Caco-2 (cell line): Measurements from ENCODE around the gene FOLR3.

- PRO-cap: no peak
- RRBS: 96% methylated on average over 3 of the region's 14 CpGs
Observed at GRCh38 chr11:70902056-70902617, 350.2 kb downstream of the SHANK2 start.

DNA sequence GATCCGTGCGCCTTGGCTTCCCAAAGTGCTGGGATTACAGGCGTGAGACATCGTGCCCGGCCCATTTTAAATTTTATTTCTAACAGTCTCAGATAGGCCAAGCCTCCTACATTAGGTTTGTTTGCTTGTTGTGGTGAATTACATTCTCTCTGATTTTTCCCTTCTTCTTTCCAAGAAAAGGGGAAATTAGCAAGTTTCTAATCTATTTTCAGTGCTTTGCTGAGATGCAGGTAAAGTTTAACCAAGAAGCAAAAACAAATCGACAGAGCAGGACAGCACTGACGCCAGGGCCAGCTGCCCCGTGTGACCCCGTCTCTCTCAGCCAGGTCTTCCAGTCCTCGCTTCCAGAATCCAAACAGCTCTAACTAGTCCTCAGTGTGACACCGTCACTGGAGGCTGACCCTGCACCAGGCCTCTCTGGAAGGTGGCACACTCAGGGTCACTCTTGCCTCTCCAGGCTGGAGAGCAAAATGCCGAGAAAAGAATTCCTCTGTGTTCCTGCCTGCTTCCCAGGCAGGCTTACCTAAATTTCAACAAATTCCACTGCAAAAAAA lies 44.9 kb downstream of the SHANK2 start:
- PRO-cap: no peak
- RRBS: no CpG with 5 or more reads among the region's 12 CpGs

- PRO-cap: no peak
- RRBS: no CpG with 5 or more reads among the region's 5 CpGs
Observed at GRCh38 chr11:71287203-71287785, 34.9 kb upstream of the SHANK2 start.

GRCh38 chr11:71429024-71429632 lies 19.1 kb downstream of the DHCR7 start:
- PRO-cap: no peak
- RRBS: no CpG with 5 or more reads among the region's 13 CpGs

- PRO-cap: bidirectional peak, plus-strand start at chr11:71453507, minus-strand start at chr11:71453487; unidirectional peak, minus-strand start at chr11:71453670
- RRBS: 4% methylated on average over 3 of the region's 28 CpGs
Observed at GRCh38 chr11:71453332-71453859, 393 bp downstream of the NADSYN1 start.

- PRO-cap: no peak
- RRBS: no CpG with 5 or more reads among the region's 6 CpGs
Observed at GRCh38 chr11:71454628-71455070, 1.6 kb downstream of the NADSYN1 start.

GRCh38 chr11:71538055-71538351 lies 178 bp downstream of the KRTAP5-8 start:
- PRO-cap: no peak
- RRBS: no CpG with 5 or more reads among the region's 4 CpGs

- PRO-cap: no peak
- RRBS: no CpG with 5 or more reads among the region's 3 CpGs
Observed at GRCh38 chr11:71656419-71656821, 73.7 kb upstream of the KRTAP5-11 start.

- PRO-cap: no peak
- RRBS: no CpG with 5 or more reads among the region's 14 CpGs
Observed at GRCh38 chr11:71749066-71749655, 83.8 kb upstream of the DEFB108B start.

- PRO-cap: bidirectional peak, plus-strand start at chr11:71786606, minus-strand start at chr11:71786550; unidirectional peak, minus-strand start at chr11:71786646; bidirectional peak, plus-strand start at chr11:71787089, minus-strand start at chr11:71786819
- RRBS: 3% methylated on average over 4 of the region's 43 CpGs
Observed at GRCh38 chr11:71786361-71786931, 46.6 kb upstream of the DEFB108B start.

DNA sequence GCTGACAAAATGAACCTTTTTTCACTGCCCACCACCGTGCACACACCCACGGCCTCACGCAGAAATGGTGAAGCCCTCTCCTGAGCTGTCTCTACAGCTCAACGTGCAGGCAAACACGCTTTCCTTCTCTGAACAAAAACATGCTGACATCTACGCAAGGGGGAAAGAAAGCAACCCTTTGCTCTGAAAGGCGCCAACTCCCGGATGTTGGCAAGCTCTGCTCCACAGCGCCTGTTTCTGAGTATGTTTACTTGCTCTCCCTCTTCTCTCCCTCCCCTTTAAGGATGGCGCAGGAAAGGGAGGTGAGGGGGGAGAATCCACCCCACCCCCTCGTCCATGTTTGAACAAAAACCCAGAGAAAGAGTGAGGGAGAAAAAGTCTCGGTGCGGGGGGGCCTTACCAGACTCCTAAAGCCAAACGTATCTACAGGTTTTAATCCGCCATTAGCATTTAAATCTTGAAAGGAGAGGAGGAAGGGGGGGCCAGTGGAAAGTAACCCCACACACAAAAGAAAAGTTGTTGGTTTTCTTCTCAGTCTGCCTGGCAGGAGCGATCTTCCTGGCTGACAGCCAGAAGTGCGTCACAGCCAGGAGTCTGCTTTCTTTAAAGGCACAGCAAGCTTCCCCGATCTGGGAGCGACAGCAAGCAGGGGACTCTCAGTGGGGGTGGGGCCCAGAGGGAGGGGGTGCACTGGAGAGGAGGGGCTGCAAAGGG lies 39.6 kb downstream of the NUMA1 start:
- PRO-cap: bidirectional peak, plus-strand start at position 534 of the sequence, minus-strand start at position 577 of the sequence
- RRBS: no CpG with 5 or more reads among the region's 19 CpGs

GRCh38 chr11:72041273-72042241 lies 38.8 kb downstream of the NUMA1 start:
- PRO-cap: no peak
- RRBS: 88% methylated on average over 3 of the region's 30 CpGs

GRCh38 chr11:72058286-72058992 lies 21.9 kb downstream of the NUMA1 start:
- PRO-cap: no peak
- RRBS: no CpG with 5 or more reads among the region's 3 CpGs

DNA sequence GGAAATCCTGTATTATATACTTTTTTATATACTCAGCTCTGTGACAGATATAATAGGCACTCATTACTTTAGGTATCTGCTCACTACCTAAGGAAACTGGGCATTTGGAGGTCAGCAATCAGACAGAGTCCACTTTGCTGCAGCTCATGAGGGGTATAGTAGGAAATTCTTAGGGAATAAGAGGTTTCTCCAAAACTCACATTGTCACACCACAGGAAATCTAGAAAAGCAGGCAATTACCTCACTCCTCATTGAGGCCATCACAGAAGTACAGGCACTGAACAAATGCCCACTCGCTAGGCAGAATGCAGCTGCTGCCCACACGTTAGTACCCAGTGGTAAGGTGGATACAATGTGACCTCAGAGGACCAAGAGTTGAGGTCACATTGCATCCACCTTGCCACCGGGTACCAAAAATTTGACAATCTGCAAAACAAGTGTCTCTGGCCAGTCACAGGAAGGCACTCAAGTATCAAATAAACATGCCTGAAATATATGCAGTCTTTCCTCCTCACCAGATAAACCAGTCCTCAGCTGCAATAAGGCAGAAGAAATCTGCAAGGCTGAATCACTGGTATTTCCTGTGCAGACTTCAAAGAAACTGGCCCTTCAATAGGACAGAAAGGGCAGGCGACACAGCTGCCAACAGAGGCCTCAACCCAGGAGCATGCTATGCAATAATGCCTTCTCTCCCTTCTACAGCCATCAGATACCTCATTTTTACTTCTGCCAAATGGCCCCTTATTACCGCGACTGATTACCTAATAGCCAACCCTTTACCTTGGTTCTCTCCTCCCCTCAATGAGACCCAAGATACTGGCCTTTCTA lies 8.2 kb downstream of the NUMA1 start:
- PRO-cap: bidirectional peak, plus-strand start at position 620 of the sequence, minus-strand start at position 467 of the sequence; unidirectional peak, plus-strand start at position 620 of the sequence
- RRBS: no CpG with 5 or more reads among the region's 6 CpGs

DNA sequence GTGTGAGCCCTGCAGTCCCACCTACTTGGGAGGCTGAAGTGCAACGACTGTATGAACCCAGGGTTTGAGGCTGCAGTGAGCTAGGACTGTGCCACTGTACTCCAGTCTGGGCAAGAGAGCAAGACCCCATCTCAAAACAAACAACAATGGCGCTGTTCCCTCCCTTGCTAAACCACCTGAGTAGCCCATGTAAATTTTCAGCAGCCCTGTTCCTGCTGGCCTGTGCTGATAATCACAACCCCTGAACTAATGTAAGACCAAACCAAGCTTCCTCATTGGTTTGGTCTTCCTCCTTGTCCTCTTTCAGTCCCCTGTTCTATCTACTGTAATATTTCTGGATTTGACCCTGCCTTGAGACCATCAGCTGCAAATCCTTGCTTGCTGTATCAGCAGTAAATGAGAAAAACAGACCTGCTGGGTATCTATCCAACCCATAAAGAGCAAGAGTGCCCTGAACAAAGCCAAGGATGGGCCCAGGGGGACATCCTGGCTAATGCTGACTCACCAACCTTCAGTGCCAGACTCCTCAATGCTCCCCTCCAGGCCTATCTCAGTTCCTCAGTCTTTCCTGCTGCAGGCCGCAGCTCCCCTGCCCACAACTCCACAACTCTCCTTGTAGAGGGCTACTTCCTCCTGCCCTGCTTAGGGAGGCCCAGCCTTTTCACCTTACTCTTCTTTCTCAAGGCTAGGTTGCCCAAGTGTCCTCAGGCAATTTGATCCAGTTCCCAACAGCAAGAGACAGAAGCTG lies 2.8 kb downstream of the LAMTOR1 start:
- PRO-cap: no peak
- RRBS: no CpG with 5 or more reads among the region's 3 CpGs

GRCh38 chr11:72123913-72124443 lies 11.5 kb upstream of the ANAPC15 start:
- PRO-cap: no peak
- RRBS: no CpG with 5 or more reads among the region's 7 CpGs

DNA sequence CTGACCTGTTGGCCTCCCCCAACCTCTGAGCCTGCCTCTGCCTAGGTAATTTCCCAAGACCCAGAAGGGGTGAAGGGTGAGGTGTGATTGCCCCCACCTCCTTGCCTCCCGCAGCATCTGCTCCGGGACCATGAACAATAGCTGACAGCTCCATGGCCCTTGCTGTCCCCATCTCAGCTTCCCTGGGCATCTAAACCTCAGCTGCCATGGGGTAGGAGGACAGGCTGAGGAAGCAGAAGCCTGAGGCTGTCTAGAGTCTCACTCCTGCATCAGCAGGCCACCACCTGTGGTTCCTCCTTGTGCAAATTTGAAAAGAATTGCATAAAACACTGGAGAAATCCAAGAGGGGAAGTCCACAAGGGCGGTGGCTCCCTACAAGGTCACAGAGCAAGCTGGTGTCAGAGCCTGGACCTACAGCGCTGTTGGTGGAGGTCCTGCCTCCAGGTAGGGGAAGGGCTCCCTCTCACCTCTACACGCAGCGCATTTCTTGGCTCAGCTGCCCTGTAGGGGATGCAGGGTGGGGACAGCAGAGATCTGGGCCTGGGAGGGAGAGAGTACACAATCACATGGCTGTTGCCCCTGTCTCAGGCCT lies at the start of gene FOLR3:
TSS of gene FOLR3 (plus strand) at position 401 of the 592 bp plus-strand sequence.
- PRO-cap: no peak
- RRBS: no CpG with 5 or more reads among the region's 6 CpGs

- PRO-cap: unidirectional peak, plus-strand start at chr11:72222211
- RRBS: no CpG with 5 or more reads among the region's 3 CpGs
Observed at GRCh38 chr11:72221826-72222422, 2.6 kb upstream of the INPPL1 start.

DNA sequence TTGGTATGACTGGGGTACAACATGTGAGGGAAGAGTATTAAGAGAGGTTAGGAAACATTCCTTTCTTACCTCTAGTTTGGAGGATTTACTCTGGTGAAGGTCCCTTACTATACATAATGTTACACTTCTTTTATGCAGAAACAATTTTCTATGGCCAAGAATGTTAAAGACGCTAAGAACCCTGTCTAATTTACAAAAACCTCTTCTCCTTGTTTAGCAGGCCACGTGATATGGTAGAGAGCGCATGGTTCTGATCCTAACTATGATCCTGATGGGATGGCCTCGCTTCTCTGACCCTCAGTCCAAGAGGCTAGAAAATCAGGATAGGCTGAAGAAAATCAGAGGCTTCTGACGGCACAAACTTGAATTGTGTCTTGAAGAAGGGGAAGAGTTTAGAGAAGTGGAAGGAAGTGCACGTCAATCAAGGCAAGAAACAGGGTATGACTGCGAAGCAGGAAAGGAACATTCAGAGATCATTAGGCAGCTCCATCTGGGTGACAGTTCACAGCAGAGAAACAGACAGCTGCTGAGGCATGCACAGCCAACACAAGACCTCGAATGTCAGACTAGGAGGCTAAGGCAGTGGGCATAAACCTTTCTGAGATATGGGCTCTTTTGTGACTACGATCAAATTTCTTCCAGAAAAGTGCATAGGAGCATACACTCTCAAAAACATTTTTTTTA lies 29.4 kb downstream of the CLPB start:
- PRO-cap: no peak
- RRBS: no CpG with 5 or more reads among the region's 9 CpGs

DNA sequence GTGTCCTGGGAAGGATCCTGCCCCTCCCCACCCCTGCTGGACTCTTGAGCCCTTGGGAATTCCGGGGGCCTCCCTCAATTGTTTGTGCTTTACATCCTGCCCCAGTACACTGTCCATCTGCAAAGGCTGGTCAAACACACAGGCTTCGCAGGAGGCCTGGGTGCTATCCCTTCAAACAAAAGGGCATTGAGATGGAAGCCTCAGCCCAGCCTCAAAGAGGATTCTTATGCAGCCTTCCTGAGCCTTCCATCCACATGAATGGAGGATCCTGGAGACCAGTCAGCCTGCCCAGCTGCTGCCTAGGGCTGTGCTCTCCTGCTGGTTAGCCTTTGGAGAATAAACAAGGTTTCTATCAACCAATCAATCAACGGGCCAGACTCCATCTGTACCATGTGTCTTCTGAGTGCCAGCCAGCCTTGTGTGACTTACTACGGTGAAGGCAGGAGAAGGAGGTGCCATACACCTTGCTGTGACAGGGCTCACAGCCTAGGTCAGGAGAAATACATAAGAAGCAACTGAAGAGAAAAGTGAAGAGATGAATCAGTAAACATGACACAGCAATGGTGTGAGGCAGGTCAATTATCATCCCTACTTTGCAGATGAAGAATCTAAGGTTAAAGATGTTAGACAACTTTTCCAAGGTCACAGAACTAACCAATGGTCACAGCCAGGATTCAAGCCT lies 16.4 kb downstream of the CLPB start:
- PRO-cap: no peak
- RRBS: no CpG with 5 or more reads among the region's 4 CpGs